HT1080 (cell line): Measurements from ENCODE around the genes BMX and CTPS2.

RAMPAGE:
- cytosol, long total RNA: no peak
- long total RNA: no peak
- nucleus, long total RNA: no peak
These were observed 8.4 kb downstream of the MSL3 start for GRCh38 chrX:11766375-11766952.

DNA sequence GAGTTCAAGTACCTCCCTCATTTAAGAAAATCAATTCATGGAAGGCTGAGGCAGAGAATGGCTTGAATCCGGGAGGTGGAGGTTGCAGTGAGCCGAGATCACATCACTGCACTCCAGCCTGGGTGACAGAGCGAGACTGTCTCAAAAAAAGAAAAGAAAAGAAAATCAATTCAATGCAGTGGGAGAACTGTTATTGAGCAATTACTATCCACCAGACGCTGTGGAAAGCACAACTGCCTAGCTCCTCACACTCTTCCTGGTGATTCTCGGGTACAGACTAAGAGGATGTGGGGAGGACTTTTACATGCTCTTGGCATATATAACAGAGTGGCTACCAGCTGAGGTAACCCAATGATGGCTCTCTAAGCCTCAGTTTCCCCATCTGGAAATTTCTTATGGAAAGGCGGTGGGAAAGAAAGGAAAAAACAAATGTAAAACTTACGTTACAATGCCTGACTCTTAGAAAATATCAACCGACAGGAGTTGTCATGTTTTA is 2.6 kb upstream of the TMSB4X start:
RAMPAGE:
- cytosol, long total RNA: no peak
- long total RNA: no peak
- nucleus, long total RNA: no peak

GRCh38 chrX:12978954-12979567 is 4.2 kb downstream of the TMSB4X start:
RAMPAGE:
- cytosol, long total RNA: no peak
- long total RNA: no peak
- nucleus, long total RNA: no peak

RAMPAGE:
- cytosol, long total RNA: no peak
- long total RNA: no peak
- nucleus, long total RNA: no peak
These were observed 57.2 kb upstream of the FAM9C start for GRCh38 chrX:13101576-13102141.

DNA sequence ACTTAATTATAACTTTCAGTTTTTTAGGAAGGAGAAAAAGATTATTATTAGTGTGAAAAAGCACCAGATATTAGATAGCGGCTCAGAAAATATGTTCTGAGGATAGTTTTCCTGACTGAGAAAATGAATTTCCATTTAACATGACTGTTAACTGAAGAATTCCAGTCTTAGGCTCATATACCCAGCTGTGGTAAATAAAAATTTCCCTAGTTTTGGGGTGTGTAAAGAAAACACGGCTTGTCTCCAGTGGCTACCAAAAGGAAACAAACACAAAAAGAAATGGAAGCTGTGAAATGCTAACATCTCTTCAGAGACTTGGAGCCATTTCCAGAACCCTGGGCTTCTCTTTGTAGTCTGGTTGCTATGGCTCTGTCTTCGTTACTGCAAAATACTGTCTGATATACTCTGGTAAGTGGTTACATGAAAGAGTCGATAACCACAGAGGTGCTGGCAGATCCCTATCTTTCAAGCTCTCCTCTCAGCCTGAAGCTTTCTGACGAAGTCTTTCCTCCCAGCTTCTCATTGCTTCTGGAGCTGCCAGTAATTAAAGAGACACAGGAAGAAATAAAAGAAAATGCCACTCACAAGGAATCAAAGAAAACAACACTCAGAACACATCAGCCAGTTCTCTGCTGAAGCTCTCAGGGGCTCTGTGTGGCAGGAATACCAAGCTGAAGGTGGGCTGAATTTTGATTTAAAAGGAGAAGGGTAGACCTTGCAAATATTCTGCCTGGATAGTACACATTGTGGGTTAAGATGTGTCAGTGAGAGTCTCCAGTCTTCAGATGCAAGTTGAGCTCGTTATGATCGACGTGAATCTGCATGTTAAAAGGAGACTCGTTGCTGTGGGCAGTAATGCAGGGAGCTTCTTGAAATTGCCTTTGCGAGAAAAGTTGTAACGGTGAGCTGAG is 107.5 kb upstream of the FAM9C start:
RAMPAGE:
- cytosol, long total RNA: no peak
- long total RNA: no peak
- nucleus, long total RNA: no peak

DNA sequence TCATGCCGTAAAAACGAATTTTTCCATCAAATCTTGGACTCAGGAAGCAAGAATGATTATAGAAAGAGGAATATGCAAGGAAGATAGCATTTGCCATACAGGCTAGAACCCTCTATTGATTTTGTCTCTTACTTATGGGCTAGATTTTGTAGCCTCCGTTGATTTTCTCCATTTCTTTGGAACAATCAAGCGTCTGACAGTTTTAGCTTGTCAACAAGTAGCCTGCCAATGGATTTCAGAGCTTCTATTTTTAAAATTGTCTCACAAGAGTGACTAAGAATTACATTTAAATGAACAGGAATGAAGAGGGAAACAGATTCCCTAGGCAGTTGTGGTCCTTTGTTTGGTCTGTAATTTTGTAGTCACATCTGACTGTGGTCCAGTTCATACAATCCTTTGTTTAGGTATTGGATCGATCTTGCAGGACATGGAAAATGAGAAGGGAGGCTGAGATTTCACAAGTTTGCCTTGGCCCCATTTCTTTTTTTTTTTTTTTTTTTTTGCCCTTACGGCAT is 86.7 kb upstream of the EGFL6 start:
RAMPAGE:
- cytosol, long total RNA: no peak
- long total RNA: no peak
- nucleus, long total RNA: no peak

DNA sequence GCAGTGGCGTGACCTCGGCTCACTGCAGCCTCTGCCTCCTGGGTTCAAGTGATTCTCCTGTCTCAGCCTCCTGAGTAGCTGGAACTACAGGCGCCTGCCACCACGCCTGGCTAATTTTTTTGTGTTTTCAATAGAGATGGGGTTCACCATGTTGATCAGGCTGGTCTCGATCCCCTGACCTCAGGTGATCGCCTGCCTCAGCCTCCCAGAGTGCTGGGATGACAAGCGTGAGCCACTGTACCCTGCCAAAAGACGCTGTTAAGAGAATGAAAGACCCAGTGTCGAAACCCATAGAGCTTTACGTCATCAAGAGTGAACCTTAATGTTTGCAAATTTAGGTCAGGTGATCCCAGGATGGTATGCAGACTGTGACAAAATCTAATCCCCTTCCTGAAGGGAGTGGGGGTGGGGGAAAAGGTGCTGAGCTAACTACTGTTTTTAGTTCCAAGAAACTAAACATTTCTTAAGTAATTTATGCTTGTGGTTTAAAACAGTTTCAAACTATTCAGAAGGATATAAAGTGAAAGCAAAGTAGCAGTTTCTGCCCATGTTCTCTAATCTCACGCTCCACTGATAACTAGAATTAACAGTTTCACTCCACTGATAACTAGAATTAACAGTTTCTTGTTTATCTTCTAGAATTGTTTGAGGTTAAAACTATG is 8.2 kb downstream of the OFD1 start:
RAMPAGE:
- cytosol, long total RNA: no peak
- long total RNA: no peak
- nucleus, long total RNA: no peak

DNA sequence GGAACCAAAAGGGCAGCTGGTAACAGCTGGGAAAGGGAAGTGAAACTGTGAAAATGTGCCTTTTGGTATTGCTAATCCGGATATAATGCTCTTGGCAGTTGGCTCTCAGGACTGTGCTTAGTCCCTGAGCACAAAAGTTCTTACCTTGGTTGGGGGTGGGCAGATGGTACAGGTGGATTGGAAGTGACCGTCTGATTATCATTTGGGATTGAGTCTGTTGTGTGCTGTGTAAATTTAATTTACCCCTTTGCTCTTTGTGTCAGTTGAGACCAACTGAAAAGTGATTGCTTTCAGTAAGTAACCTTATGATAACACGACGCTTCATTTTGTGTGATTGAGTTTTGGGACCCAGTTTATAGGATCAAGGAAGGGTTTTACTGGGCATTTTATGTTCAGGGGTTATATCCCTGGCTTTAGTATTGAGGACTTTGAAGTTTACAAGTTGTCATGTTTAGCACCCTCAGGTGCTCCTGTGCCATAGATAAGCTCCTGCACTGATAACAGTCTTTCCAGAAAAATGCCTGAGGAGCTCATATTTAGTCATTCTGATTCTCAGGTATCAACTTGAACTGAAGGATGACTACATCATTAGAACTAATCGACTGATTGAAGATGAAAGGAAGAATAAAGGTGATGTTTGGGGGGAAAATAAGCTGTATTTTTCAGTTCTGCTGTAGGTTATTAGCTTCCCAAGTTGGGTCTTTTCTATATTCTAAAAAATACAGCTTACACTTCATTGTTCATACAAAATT is 18.4 kb downstream of the OFD1 start:
RAMPAGE:
- cytosol, long total RNA: no peak
- long total RNA: no peak
- nucleus, long total RNA: no peak

GRCh38 chrX:13937984-13939044 is 91.4 kb downstream of the GEMIN8 start:
RAMPAGE:
- cytosol, long total RNA: no peak
- long total RNA: no peak
- nucleus, long total RNA: no peak

GRCh38 chrX:15297955-15298713 is 17.3 kb downstream of the ASB11 start:
RAMPAGE:
- cytosol, long total RNA: no peak
- long total RNA: no peak
- nucleus, long total RNA: no peak

DNA sequence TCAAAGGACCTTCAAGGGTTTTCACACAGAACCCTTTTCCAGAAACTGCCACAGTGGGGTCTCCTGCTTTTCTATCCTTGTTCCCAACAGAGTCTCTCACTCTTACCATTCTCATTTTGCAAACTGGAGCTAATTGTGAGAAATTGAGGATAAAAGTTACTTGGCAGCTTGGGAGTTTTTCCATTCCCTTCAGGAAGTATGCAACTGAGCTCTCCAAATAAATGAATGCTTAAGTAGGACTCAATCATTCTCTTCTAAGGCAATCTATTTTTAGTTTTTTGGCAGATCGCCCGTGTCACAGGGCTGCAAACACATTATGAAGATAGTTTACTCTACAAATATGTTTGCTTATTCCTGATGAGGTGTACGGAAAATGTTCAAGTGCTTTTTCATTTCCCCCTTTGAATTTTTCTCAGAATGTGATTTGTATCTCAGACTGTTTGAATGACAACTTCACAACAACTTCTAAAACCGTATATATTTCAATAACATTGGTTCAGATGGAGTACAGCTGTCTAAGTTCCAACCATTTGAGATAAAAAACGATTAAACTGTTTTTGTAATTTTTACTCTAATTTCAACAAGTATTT is 5.3 kb downstream of the ASB11 start:
RAMPAGE:
- cytosol, long total RNA: no peak
- long total RNA: no peak
- nucleus, long total RNA: no peak

DNA sequence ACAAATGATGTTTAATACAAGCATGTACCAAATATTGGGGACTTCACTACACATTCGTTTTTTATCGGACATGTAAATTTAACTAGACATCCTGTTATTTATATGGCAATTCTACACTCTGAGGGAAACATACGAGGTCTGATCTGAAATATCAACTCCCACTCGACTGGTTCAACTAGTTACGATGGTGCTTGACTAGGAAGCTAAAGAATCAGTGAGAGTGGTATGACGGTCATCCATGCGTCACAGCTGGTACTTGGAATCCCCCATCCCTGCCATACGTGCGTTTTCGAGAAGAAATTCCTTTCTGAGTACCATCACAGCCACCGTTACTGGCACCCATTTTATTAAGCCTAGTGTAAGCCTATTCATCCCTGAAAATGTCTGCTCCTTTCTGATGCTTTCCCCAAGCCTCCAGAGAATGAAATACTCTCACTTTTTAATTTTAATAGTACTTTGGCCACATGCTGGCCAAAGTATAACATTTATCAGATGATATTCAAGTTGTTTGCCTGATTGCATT is 701 bp upstream of the PIGA start:
RAMPAGE:
- cytosol, long total RNA: no peak
- long total RNA: no peak
- nucleus, long total RNA: no peak

RAMPAGE:
- cytosol, long total RNA: no peak
- long total RNA: no peak
- nucleus, long total RNA: no peak
These were observed at the start of gene BMX for GRCh38 chrX:15500163-15501030. BMX (plus strand) TSS chrX:15500807.

DNA sequence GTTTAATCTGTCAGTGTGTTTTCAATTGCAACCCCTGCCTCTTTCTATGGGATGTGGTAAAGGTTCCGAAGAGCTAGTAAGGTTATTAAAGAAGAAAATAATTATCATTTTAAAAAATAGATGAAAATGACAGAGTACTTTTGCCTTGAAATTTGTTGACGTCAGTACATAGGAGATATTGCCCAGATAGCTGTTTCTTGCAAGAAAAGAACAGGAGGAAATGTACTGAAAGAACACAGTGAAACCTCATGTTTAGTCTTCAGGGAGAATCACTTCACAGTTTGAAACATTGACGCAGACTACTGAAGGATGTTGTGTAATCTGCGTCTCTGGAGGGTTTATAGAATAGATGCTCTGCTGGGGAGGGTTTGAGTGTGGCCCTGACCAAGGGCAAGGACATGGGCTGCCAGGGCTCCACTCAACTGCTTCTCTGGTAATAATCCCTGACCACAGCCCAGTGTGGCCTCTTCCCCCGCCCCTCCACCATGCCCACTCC is 15.7 kb upstream of the ACE2 start:
RAMPAGE:
- cytosol, long total RNA: no peak
- long total RNA: no peak
- nucleus, long total RNA: no peak

DNA sequence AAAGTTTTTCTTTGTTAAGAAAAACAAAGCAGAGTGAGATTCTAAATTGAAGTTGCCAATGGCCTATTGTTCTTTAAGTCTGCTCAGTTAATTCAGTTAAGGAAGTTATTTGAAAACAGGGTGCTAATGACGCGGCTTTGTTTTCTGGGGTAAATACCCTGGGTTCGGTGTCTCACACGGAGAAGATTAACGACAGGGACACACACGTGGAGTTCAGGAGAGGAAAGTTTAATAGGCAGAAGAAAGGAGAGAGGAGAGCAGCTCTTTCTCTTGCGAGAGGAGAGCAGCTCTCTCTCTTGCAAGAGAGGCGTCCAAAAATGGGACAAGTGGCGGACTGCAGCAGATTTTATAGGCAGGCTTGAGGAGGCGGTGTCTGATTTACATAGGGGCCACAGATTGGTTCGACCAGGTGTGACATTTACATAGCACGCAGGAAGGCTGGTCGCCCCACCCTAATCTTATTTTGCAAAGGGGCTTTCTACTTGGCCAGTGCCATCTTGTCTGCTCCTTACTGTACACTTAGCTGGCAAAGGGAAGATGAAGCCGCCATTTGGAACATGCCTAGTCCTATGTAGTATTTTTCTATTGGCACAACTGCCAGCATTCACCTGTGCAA is 9.7 kb downstream of the CA5B start:
RAMPAGE:
- cytosol, long total RNA: no peak
- long total RNA: no peak
- nucleus, long total RNA: no peak

GRCh38 chrX:15826000-15827132 is 28.2 kb downstream of the AP1S2 start:
RAMPAGE:
- cytosol, long total RNA: no peak
- long total RNA: no peak
- nucleus, long total RNA: no peak

RAMPAGE:
- cytosol, long total RNA: no peak
- long total RNA: no peak
- nucleus, long total RNA: no peak
These were observed 26.8 kb downstream of the AP1S2 start for GRCh38 chrX:15827630-15828364.

RAMPAGE:
- cytosol, long total RNA: no peak
- long total RNA: no peak
- nucleus, long total RNA: no peak
These were observed 1.3 kb upstream of the AP1S2 start for GRCh38 chrX:15855781-15856456.

DNA sequence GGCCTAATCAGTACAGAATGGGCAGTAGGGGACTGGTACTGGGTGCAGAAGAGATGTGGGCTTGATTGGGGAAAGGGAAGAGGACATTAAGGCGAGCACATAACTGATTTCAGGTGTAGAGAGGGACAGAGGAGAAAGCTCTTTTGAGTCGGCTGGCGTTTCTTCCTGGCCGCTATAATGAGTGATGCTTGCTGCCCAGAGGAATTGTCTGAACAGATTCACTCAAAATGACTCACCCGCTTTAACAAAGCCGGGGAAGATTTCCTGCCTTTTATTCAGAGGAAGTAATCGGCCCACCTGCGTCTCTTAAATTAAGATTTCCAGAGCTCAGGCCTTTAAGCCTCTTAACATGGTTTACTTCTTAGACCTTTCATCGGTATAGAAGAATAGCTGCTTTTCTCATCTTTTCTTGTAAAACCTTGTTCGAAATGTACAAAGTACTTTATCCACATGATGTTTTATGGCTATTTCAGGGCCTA is 102.1 kb upstream of the AP1S2 start:
RAMPAGE:
- cytosol, long total RNA: no peak
- long total RNA: no peak
- nucleus, long total RNA: no peak

RAMPAGE:
- cytosol, long total RNA: no peak
- long total RNA: start-site peak on the minus strand at chrX:16712655-16712676, 6 reads; start-site peak on the minus strand at chrX:16712907-16712959, 7 reads
- nucleus, long total RNA: no peak
These were observed at the start of gene CTPS2 for GRCh38 chrX:16712283-16713098. CTPS2 (minus strand) TSS chrX:16712669.